Left ventricle myocardium (tissue), 1 donor: ENCODE measurements around a stretch of chr3.

DNA sequence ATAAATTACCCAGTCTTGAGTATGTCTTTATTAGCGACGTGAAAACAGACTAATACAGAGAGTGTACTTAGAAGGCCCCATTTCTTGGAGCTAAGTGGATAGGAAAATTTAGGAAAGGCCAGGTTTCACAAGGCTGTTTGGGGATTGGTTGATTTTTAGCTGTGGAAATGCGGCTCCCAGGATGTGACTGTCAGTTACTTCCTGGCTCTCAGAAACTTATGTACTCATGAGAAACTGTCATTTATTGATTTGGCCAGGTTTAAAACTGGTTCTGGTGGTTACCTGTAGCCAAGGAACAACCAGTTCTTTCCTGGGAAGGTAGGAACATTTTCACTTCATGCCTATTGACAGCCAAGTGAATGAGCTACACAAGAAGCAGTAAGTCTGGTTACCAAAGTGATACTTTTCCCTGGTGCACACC lies 39.9 kb downstream of the NEK10 start:
- PRO-cap: no peak

DNA sequence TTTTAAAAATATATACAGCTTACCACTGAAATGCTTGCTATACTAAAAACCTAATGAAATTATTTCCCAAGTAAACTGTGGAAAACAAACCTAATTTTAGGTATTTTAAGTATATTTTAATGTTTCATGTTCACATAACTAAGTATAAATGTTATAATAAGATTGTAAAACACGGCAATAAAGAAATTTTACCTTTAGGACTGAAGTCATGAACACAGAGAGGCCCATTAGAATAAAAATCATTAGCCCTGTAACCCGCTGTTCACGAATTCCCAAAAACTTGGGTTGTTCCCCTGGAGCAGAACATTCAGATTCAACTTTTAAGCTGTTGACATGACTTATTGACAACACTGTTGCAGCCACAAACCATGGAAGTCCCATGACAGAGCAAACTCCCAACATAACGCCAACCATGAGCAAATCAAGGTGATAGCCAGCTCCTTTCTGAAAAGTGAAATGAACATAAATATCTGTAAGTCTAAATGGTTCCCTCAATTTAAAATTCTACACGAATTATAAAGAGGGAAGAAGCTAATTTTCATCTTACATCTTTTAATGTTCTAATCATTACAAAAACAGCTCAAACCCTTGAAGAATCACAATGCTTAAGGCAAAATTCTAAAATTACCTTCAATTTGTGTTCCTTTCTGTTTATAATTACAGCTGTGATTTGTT lies 25.3 kb upstream of the NEK10 start:
- PRO-cap: no peak

GRCh38 chr3:27483677-27484305 lies 393 bp downstream of the SLC4A7 start:
- PRO-cap: no peak

DNA sequence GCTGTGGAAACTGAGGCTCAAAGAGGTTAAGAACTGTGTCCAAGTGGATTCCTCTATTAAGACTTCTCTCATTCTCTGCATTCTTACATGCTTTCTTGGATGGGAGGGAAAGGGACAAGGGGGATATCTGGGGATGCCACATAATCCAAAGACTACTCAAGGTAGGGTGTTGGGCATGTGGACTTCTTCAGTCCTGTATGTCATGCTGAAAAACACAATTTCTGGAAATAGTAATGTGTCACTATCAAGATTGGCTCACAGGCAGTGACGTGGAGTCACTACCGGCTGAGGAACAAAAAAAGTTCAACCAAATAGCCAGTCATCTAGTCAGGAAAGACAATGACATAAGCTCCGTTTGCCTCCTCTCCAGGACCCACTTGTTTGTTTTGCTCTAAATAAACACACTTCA lies 99.2 kb downstream of the EOMES start:
- PRO-cap: no peak

DNA sequence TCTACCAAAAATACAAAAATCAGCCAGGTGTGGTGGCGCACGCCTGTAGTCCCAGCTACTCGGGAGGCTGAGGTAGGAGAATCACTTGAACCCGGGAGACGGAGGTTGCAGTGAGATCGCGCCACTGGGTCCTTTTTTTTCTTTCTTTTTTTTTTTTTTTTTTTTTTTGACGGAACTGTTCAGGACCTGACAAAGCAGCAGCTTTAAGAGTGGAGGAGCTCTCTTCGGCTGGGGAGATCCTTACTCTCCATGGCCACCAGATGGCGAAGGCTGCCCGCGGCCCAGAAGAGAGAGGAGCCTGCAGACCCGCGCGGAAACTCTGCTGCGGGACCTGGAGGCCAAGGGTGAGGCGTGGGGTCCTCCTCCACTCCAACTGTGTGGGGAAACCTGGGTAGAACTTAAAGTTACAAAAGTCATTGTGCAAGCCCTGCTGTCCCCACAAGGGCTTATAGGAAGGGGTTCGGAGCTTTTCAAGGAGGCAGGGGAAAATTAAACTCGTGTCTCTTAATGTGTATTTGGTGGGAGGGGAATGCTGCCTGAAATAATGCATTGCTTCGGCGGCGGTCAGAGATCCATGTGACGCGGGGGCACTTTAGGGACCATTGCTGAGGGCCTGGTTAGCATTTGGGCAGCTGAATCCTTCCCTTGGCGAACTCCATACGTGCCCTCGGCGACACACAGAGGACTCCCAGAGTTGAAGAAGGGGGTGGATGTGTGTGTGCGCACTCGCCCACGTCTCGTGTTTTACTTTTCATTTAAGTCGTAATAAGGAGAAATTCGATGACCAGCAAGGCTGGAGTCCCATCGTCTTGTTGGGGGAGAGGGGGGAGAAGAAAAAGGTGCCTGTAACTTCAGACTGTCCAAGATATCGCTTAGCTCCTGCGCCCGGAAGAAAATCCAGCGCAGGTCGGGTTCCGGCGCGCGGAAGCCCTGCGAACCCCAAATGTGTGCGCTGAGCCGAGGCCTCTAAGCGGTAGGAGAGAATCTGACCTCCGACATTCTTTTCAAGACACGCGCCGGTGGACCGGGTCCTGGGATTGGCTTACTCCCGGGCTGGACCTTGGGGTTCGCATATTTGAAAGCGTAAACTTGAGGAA lies 9.8 kb downstream of the EOMES start:
- PRO-cap: no peak

DNA sequence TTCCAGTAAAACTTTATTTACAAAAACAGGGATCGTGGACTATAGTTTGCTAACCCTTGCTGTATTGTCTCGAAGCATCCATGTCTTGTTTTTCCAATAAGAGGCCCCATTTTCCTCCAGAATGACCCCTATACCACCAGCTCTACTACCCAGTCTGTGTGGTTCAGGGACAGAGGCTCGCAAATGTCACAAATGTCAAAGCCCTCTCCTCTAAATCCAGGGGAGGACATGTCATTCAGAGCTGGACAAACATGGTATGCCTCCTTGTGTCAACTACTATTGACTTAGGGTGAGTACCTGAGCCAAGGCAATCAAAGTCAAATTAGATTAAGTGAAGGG lies 186.8 kb upstream of the EOMES start:
- PRO-cap: no peak

- PRO-cap: no peak
Measured at GRCh38 chr3:28240494-28240978, 883 bp upstream of the CMC1 start.

DNA sequence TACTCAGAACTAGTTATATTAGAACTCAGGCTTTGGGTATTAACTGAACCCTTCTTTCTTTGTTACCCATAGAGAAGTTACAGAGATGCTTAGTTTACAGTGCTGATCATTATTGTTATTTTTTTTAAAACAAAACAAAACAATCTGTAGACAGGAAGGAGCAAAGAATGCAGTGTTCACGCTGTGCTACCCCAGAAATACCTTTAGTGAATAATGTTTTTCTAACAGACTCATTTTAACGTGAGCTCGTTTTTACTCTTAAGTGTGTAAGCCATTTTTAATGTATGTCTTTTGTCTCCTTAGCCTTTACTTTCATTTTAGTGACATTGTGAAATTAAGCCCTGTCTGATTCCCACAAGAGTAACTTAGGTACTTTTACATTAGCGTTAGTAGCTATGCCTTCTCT lies 53.4 kb downstream of the CMC1 start:
- PRO-cap: no peak

DNA sequence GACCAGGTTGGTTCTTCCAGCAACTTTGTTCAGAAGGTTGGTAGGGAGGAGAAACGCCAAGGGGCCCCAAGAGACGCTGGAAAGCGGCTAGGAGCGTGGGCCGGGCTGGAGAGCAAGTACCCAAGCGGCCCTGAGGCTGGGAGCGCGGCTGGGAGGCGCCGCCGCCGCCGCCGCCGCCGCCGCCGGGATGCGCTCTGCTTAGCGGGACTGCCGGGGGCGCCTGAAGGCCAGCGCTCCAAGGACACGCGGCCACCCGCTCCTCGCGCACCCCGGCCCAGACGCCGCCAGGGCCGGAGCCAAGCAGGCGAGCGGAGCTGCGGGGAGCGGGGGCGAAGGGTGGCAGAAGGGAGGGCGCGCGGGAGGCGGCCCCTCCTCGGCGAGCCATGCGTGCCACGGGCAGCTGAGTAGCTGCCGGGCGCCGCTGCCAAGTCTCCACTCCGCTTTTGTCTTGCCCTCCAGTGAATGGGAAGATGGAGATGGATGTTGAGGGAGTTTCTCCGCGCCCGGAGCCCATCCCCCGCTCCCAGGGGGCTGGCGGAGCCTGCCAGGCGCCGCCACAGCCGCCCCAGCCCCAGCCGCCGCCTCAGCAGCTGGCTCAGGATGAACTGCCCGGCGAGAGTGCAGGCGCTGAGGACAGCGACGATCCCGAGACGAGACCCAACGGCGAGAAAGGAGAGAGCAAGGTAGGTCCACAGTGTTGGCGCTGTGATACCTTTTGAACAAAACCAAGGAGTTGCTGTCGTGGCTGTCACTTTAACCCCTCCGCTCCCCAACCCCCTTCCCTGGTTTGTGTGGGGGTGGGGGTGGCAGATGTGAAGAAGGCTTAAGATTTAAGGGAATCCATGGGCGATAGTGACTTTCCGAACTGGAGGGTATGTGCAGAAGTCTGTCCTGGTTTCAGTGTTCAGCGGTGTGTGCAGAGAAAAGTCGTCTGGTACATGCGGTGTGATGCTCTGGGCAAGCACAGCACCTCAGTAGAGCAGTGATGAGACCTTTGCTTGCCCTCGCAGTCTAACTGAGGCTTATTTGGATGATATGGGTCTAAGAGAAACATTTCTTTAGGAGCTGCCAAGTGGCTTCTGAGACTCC lies 227.5 kb upstream of the AZI2 start:
- PRO-cap: no peak

- PRO-cap: no peak
Measured at GRCh38 chr3:28866612-28866977, 414.3 kb upstream of the RBMS3 start.

- PRO-cap: no peak
Measured at GRCh38 chr3:29279663-29280097, 1.2 kb upstream of the RBMS3 start.

- PRO-cap: no peak
Measured at GRCh38 chr3:29438548-29439616, 158.0 kb downstream of the RBMS3 start.

DNA sequence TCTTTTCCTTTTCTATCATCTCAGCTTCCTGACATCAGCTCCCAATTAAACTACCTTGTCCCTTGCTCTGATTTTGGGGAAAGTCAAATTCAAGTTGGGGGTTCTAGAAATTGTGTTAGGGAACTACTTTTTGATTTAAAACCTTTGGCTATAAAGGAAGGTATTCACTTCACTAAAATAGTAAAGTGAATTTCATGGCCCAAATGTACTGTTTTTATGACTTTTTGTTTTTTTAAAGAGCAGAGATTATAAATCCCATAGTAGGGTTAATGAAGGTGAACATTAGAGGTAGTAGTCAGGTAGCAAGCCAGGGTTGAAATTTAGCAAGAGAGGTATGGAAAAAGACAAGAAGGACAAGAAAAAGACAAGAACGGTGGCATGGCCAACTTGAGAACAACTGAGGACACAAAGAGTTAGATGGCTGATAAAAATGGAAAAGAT lies 488.0 kb downstream of the RBMS3 start:
- PRO-cap: no peak

DNA sequence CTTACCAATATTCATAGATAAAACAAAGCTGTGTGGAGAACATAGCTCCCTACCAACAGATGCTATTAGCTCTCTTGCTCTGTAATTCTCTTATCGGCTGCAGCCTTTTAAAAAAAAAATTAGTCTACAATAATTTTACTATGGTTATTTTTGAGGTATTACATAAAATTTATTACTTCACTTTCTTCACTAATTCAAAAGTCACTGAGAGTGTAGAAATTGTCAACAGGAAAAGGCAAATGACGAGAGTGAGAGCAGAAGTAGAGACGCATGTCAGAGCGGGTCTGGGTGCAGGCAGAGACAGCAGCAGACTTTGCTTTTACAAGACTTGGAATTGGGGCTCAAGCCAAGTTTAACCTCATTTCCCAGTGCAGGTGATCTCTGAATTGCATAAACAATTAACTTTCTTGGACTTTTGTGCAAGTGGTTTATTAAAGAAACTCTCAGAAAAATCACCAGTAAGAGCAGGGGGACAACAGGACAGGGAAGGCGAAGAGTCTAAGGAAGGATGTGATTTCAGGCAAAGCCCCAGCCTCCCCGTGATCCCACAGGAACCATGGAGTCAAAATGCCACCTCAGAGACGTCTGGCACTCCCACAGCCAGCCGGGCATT lies 274.2 kb upstream of the TGFBR2 start:
- PRO-cap: no peak

DNA sequence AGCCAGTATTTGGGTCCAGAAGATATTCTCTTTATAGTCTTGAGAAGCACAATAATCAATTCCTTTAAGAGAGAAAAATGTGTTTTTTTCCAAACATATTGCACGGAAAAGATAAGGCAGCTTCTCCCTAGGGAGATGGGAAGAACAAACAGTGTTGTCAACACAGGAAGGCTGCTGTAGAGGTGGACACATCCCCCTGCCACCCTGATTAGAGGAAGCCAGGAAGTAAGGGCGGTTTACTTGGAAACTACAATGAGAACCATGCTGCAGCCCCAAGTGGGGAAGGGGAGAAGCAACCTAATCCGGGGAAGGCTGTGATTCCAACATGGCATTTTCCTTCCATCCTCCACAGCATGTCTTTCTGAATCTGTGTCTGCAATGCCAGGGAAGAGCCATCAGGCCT lies 256.9 kb upstream of the TGFBR2 start:
- PRO-cap: no peak

- PRO-cap: no peak
Measured at GRCh38 chr3:30516122-30516659, 90.2 kb upstream of the TGFBR2 start.

DNA sequence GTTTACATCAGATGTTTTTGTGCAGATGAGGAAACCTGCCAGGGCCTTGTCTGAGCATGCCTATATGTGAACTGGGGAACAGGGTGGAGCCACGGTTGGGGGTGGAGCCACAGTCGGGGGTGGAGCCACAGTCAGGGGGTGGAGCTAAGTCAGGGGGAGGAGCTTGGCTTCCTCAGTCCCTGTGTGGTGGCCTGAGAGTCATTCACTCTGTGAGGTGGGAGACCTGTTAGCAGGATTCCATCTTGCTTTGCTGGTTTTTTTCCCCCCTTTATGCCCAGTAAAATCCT lies 57.8 kb upstream of the TGFBR2 start:
- PRO-cap: no peak

DNA sequence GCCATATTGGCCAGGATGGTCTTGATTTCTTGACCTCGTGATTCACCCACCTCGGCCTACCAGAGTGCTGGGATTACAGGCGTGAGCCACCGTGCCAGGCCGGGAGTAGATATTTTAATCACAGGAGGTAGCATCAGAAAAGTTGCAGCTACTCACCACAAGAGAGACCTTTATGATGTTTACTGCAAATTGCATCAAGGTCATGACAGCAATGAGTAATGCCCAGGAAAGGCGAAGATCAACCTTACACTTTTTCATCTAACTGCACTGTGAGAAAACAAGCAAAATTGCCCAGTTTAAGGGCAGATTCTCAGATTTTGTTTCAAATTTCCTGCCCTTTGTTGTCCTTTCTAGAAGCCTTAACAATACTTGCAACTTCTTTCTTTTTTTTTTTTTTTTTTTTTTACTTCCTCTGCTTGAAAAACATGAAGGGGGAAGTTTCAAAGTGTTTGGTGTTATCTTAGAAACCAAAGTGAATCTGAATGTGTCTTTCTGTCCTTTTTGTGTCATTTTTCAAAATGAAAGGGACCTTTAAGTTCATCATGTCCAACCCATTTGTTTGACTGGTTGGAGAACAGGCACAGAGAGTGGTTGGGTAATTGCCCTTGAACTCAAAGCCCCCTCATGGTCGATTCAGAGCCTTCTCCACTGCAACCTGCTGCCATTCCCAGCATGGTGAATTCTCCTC lies 25.0 kb downstream of the TGFBR2 start:
- PRO-cap: no peak

GRCh38 chr3:30659337-30660091 lies 53.1 kb downstream of the TGFBR2 start:
- PRO-cap: no peak

DNA sequence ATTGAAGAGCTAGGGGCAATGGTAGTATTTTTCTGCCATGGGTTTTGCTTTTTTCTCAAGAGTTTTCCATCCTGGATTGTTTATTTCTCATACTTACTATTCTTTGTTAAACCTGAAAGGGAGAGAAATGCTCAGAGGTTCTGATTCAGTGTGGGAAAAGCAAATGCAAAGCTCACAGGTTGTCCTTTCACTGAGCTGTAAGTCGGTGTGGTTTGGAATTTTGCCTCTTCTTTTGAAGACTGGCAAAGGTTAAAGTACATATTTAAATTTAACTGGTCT lies 247.0 kb upstream of the STT3B start:
- PRO-cap: no peak